Measurements from ENCODE around the genes S100A6, S100A1, CHTOP and AQP10.

GRCh38 chr1:153393763-153394424 lies 3.0 kb upstream of the S100A8 start:
- PRO-cap: no peak
- RAMPAGE, long total RNA, 2 experiments: no peak in any of the 2 experiments

GRCh38 chr1:153535908-153536560 lies at the start of gene S100A6:
TSS of gene S100A6 (minus strand) at chr1:153535991.
- PRO-cap: bidirectional peak, plus-strand start at chr1:153536275, minus-strand start at chr1:153535991; bidirectional peak, plus-strand start at chr1:153536328, minus-strand start at chr1:153536341
- RAMPAGE, long total RNA, 2 experiments: start-site peak on the minus strand in 2 of 2 experiments, at chr1:153535979-153536069 at its widest, 1,241 to 3,680 reads per replicate

DNA sequence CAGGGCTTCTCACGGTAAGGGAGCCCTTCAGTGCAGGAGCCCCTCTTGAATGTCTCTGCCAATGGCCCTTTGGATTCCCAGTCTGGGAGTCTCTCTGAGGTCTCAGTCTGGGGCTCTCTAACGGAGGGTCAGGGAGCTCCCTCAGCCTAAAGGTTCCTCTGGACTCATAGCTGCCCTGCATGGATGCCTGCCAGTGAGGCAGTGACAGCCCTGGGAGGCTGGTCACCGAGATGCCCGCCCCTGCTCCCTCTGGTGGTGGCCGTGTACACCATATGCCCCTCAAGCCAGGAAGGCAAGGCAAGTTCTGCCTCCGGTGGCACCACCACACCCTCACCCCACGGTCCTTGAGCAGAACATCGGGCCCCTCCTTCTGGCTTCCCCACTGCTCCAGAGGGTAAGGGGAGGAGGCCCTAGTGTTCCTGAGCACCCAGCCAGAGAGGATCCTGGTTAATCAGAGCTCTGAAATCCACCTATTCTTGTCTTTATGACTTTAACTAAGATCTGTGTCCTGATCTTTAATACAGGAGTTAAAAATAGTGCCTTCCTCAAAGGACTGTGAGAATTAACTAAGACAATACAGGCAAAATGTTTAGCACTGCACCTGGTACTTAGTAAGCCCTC lies 1.5 kb upstream of the S100A14 start:
- PRO-cap: unidirectional peak, minus-strand start at position 203 of the sequence
- RAMPAGE, long total RNA, 2 experiments: no peak in any of the 2 experiments

DNA sequence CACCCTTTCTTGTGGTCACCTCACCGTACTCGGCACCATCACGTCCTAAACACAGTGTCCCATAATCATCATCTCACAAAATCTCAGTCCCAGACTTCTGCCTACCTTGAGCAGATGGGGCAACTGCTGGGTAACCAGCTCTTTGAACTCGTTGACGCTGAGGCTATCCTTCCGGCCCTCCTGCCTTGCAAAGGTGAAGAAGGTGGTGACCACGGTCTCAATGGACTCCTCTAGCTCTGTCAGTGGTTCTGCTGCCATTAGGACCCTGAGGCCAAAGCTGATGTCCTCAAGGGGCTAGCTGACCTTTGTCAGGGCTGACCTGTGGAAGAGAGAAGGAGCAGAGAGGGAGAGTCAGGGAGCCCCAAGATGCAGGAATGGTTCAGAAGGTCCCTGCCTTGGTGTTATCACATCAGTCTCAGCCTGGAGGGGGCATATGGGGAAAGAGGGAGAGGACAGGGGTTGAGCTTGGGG lies 1.1 kb downstream of the S100A13 start:
- PRO-cap: no peak
- RAMPAGE, long total RNA, 2 experiments: no peak in any of the 2 experiments

DNA sequence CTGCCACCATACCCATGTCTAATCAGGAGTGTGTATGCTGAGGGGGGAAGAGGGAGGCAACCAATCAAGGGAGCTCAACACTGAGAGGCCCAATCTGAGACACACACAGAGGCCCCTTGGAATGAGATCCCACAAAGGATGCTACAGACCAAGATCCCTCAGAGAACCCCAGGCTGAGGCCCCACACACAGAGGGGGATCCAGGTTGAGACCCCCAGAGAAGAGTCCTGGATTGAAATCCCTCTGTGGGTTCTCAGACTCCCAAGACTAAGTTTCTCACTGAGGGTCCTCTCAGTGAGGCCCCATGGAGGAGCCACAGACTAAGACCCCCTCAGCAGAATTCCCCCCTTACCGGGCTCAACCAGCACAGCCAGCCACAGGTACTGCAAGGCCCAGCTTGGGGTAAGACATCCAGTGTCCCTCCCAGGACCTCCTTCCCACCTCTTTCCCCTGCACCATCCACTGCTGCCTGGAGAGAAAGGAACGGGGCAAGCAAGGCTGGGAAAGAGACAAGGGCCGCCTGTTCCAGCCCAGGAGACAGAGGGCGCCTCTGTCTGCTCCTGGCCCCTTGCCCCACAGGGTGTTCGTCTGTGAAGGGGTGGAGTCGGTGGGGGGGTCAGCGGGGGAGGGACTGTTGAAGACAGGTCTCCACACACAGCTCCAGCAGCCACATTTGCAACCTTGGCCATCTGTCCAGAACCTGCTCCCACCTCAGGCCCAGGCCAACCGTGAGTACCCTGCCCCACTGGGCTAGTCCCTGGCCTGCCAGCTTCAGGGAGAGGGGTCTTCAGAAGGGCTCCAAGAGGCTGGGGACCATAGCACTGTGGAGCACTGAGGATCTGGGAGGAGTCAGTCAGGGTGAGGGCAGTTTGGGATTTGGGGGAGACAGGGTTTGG lies at the start of gene S100A1:
TSS of gene S100A1 (plus strand) at position 665 of the 895 bp plus-strand sequence.
- PRO-cap: bidirectional peak, plus-strand start at position 612 of the sequence, minus-strand start at position 470 of the sequence
- RAMPAGE, long total RNA, 2 experiments: start-site peak on the plus strand in 2 of 2 experiments, centred at positions 656 to 657 of the sequence, 9,825 to 13,501 reads per replicate

DNA sequence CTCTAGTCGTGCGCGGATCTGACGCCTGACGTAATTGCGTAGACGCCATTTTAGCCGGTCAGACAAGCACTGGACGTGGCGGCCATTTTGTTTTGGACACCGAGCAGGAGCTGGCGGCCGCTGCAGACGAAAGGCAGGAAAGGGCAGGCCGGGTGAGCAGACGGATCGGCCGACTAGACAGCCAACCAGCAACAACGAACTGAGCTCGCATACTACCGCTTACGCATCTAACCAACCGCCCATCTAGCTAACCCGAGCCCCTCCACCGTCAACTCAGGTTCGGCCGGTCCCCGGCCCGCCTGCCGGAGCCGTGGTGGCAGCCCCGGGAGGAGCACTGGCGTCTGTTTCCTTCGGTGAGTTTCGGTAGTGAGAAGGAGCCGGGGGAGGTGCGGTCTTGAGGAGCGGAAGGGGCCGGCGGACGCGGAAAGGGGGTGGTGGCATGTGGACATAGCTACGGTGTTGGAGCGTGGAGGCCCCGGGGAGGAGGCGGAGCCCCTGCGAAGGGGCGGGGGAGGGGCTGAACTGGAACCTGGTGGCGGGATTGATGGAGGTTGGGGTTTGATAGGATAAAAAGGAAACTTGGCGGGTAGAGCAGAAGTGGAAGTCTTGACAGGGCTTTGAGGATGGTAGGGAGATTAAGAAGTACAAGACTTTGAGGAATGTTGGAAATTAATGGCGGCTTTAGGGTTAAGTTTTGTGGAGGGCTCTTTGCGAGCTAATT lies at the start of gene CHTOP:
TSS of gene CHTOP (plus strand) at position 76 of the 721 bp plus-strand sequence.
- PRO-cap: bidirectional peak, plus-strand start at position 90 of the sequence, minus-strand start outside the sequence; bidirectional peak, plus-strand start at position 489 of the sequence, minus-strand start at position 343 of the sequence
- RAMPAGE, long total RNA, 2 experiments: start-site peak on the plus strand in 2 of 2 experiments, centred at positions 99 to 106 of the sequence, 256 to 333 reads per replicate

DNA sequence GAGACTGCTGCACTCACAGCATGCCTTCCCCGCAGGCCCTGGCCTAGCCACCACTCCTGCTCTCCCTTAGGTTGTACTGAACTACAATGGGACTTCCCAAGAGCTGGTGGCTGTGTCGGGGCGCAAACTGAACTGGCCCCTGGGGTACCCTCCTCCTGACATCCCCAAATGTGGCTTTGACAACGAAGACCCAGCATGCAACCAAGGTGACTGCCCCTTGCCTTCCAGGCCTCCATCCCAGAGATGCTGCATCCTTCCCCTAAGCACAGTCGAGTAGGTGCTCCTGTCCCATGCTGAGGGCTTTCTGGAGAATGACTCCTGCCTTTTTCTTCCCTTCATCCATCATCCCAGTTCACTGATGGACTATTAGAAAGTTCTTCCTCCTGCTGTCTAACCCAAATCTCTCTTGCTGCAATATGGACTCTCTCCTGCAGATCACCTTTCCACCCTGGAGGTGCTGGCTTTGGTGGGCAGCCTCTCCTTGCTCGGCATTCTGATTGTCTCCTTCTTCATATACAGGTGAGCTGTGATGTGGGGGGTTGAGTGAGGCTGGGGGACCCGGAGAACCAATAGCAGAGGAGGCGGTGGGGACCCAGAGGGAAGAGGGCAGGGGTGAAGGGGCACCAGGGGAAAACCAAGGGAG lies 4.9 kb downstream of the NPR1 start:
- PRO-cap: no peak
- RAMPAGE, long total RNA, 2 experiments: no peak in any of the 2 experiments

- PRO-cap: bidirectional peak, plus-strand start at chr1:153698554, minus-strand start at chr1:153698316
- RAMPAGE, long total RNA, 2 experiments: no peak in any of the 2 experiments
Observed at GRCh38 chr1:153697635-153698467, 19.4 kb downstream of the NPR1 start.

- PRO-cap: unidirectional peak, minus-strand start at chr1:153730556
- RAMPAGE, long total RNA, 2 experiments: no peak in any of the 2 experiments
Observed at GRCh38 chr1:153730353-153731187, 2.7 kb downstream of the INTS3 start.

GRCh38 chr1:153921469-153921995 lies 1.2 kb downstream of the GATAD2B start:
- PRO-cap: no peak
- RAMPAGE, long total RNA, 2 experiments: no peak in any of the 2 experiments

DNA sequence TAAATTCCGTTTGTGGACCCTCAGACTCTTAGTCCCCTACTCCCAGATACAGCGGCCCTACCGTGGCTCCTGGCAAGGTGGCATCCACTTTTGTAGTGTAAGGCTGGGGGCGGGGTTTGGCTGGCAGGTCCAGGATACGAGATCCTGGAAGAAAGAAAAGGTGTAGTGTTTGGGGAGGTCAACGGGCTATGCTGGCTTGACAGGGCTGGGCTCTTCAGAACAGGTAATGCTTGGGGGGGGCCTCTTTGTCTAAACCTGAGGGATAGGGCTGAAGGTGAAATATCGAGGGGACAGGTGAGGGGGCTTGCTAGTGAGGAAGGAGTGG lies 348 bp downstream of the CREB3L4 start:
- PRO-cap: no peak
- RAMPAGE, long total RNA, 2 experiments: no peak in any of the 2 experiments

DNA sequence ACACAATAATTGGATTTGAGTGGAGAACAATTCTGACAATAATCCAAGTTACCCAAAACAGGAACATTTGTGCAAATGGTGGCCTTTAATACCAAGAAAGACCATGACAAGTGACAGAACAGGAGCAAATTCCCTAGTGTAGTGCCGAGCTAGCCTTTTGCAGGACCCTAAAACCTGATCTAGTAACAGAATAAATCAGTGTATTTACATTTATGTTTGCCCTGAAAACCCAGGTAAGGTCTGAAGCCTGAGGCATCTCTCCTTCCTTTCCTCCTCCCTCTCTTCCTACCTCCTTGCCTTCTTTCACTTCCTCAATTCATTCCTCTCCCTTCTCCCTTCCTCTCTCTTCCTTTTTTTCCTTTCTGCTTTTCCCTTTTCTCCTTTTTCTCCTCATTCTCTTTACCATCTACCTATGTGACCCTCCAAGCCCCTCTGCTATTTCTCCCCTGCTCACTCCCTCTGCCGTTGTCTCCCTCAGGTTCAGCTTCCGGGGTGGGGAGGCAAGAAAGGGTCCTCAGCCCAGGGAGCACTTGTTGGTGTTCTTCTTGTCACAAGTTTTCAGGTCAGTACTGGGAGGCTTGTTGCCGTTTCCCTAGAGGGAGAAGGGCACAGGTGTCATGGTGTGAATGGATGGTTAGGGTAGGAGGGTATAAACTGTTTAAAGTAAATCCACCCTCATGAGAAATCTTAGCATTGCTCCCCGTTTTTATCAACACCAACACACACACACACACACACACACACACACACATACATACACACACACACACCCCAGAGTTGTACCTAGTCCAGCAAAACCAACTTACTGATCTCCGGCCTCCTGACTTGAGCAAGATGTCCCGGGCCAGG lies 4.3 kb downstream of the RAB13 start:
- PRO-cap: no peak
- RAMPAGE, long total RNA, 2 experiments: no peak in any of the 2 experiments

- PRO-cap: no peak
- RAMPAGE, long total RNA, 2 experiments: no peak in any of the 2 experiments
Observed at GRCh38 chr1:153991408-153992260, 1.1 kb downstream of the RPS27 start.

DNA sequence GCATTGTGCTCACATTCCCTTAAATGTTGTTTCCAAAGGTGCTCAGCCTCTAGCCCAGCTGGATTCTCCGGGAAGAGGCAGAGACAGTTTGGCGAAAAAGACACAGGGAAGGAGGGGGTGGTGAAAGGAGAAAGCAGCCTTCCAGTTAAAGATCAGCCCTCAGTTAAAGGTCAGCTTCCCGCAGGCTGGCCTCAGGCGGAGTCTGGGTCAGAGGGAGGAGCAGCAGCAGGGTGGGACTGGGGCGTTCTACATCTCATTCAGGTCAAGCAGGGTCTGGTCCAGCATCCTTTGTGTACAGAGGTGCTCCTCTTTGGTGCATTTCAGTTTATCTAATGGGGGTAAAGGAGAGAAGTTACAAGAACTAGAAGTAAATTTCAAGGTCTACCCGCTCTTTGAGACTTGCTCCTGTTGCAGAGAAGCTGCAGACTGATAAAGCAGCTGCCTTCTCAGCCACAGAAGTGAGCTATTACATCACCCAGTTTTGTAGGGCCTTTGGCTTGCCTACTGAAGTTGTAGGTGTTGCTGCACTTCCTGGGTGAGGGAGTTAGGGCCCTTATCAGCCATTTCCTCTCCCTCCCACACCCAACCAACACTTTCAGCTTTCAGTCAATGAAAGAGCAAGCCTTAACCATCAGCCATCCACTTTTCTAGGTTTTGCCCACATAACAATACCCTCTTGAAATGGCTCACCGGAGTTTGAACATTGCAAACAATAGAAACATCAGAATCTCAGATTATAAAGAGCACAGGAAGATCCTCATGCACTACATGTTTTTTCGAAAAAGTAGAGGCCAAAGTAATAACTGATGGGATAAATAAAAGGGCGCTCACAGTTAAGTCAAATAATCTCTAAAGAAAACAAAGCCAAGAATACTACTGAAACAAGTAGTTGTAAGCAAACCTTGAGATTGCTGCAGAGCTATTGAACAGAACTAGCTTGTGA lies 34.2 kb downstream of the TPM3 start:
- PRO-cap: no peak
- RAMPAGE, long total RNA, 2 experiments: no peak in any of the 2 experiments

GRCh38 chr1:154174598-154175095 lies 17.3 kb downstream of the TPM3 start:
- PRO-cap: no peak
- RAMPAGE, long total RNA, 2 experiments: no peak in any of the 2 experiments

GRCh38 chr1:154175962-154176802 lies 15.7 kb downstream of the TPM3 start:
- PRO-cap: no peak
- RAMPAGE, long total RNA, 2 experiments: no peak in any of the 2 experiments

DNA sequence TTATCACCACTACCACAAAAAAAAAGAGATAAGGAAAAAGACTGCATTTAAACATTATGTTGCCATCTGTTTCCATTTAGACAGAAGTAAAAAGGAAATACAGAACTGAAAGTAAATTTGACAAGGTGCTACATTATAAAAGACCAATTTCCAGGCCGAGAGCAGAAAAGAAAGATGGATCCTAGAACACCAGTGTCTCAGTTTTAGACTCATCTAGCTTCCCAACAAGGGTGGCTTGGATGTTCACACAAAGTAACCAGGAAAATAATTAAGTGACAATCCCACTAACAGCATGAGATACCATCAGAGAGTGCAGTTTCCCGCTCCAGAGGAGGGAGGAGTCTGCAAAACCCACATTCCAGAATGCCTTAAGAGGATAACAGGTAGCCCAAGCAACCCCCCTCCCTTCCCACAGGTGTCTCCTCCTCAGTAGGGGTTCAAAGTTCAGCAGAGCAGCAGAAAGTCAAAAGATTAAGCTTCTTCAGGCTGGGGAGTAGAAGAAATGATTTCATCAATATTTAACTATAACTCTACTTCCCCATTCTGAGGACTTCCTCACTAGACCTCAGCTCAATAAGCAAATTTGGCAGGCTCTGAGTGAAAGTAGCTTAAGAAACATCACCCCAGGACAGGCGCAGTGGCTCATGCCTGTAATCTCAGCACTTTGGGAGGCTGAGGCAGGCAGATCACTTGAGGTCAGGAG lies 11.7 kb downstream of the TPM3 start:
- PRO-cap: no peak
- RAMPAGE, long total RNA, 2 experiments: no peak in any of the 2 experiments

DNA sequence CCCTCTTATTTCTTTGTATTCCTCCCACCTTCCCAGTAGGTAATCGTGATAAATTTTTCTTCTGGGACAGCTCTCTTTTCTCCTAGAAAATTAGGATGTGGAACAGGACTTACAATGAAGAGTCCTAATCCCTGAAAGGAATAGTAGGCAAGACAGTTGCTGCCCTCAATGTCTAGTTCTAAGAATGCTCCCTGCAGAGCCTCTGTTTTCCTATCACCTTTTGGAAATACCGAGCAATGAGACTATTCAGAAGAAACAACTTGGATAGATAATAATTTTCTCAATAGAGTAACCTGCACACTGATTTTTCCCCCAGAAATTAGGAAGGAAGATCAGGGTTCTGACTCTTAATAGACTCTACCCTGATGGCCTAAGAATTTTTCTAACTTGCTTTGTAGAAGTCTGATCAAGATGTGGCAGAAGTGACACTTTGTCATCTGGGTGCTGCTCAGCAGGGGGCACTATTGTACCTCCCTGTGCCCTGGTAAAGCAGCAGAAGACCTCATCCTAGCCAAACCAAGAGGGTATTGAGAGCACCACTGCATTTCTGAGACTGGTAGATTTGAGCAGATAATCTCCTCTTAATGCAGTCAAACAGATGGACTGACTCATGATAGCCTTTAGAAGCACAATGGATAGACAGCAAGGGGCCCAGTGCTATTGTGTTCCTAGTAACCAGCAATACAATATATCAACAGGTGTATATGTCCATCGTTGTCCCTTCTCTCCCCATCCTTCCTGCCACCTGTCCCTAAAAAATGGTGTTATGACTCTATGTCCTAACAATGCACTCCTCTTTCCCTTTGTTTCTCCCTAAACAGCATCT lies 5.9 kb downstream of the TPM3 start:
- PRO-cap: no peak
- RAMPAGE, long total RNA, 2 experiments: no peak in any of the 2 experiments

- PRO-cap: bidirectional peak, plus-strand start at chr1:154321116, minus-strand start at chr1:154320902
- RAMPAGE, long total RNA, 2 experiments: no peak in any of the 2 experiments
Observed at GRCh38 chr1:154320608-154321315, at the start of gene AQP10. TSS of gene AQP10 (plus strand) at chr1:154321093.

DNA sequence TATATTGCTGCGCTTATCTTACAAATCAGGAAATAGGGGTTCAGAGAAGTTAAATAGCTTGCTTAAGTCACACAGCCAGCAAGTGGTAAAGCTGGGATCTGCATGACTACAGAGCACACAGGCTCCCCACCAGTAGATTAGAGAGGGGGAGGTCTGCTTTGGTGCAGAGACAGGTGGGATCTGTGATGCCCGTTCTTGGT lies 2.0 kb upstream of the IL6R start:
- PRO-cap: no peak
- RAMPAGE, long total RNA, 2 experiments: no peak in any of the 2 experiments

All from right atrium auricular region (tissue), 2 donors.